Measurements from ENCODE around the gene POLR2D.

GRCh38 chr2:126996536-126997089 is 97.9 kb downstream of the TEX51 start:
- PRO-cap, result no peak
- RAMPAGE, long total RNA, 4 experiments, result no peak in any of the 4 experiments

DNA sequence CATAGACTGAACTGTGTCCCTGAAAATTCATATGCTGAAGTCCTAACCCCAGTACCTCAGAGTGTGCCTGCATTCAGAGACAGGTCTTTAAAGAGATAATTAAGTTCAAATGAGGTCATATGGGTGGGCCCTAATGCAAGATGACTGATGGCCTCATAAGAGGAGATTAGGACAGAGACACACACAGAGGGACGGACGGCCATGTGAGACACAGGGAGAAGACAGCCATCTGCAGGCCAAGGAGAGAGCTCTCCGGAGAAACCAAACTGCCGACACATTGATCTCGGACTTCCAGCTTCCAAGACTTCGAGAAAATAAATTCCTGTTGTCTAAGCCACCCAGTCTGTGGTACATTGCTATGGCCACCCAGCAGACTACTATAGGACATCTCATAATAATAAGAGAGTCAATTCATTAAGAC is 103.5 kb downstream of the BIN1 start:
- PRO-cap, result no peak
- RAMPAGE, long total RNA, 4 experiments, result no peak in any of the 4 experiments

DNA sequence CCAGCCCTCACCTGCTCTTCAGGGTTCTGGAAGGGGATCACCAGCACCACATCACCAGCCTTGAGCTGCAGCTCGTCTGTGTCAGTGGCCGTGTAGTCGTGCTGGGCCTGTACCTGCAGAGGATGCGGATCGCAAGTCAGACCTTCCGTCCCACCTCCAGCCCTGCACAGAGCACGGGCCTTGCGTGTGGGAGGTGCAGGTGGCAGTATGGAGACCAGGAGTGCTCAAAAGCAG is 56.6 kb downstream of the BIN1 start:
- PRO-cap, result no peak
- RAMPAGE, long total RNA, 4 experiments, result no peak in any of the 4 experiments

- PRO-cap, result no peak
- RAMPAGE, long total RNA, 4 experiments, result no peak in any of the 4 experiments
These were observed 47.8 kb downstream of the BIN1 start for GRCh38 chr2:127058877-127059829.

- PRO-cap, result no peak
- RAMPAGE, long total RNA, 4 experiments, result no peak in any of the 4 experiments
These were observed 6.2 kb downstream of the BIN1 start for GRCh38 chr2:127100467-127101358.

DNA sequence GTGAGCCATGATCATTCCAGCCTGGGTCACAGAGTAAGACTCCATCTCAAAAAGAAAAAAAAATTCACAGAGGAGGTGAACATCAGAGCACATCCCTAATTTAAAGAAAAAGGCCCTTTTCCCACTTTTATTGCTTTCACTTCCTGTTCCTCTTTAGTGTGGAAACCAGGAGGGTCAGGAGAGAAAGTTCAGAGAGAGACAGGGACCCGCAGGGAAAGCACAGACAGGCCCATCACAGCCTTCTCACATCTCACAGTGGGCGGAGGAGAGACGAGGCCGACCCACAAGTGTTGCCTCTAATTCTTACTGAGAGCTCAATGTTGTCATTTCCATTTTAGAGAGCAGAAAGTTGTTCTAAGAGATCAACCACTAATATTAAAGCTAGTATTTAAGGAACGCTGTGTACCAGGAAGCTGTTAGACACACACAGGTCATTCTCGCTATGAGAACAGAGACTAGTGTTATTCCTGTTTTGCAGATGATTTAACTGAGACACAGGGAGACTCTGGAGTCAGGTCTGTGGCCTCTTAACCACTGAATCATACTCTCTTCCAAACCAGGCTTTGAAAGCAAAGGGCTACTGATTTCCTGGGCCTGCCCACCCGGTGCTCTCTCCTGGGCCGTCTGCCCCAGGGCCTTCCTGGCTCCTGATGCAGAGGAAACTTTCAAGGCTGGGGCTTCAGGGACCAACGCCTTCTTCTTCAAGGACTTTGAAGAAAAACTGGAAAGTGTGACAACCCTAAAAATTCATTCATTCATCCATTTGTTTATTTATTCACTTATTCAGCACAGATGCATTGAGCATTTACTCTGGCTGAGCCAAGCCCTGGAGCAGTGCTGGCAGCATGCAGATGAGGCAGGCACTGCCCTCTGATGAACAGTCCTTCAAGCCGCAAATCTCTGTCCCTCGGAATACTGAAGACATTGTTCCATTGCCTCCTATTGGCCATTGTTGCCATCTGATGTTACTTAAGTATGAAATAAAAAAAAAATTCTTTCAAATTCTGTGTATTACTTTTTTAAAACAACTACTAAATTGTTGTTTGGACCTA is 37.1 kb upstream of the BIN1 start:
- PRO-cap, result no peak
- RAMPAGE, long total RNA, 4 experiments, result no peak in any of the 4 experiments

DNA sequence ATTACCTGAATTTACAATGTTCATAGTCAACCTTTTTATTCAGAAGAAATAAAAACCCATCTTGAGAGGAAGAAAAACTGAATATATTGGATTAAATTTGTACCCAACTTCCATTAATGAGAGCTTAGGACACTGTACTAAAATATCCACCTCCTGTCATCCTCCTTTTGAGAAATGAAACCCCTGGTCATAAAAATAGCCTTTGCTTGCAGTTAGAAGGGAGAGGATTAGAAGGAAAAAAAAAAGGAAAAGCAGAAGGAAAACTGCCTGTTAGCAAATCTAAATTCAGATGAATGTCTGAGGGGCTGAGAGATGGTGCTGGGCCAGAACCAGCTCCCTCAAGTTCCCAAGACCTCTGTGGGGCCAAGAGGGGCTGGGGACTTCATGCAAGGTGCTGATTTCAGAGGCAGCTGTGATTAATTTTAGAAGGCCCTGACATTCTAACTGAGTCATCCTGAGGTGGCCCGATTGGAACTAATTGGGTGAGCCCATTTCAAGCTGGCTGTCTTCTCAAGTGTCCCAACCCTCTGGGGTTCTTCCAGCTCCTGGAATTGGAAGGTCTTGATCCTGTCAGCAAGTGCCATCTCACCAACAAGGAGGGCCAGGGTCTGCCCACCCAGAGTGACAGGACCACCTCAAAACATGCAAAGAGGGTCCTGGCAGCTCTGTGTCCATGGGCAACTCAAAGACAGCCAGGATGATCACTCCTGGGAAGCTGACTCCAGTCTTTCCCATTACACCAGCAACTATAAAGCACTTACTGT is 38.5 kb upstream of the BIN1 start:
- PRO-cap, result no peak
- RAMPAGE, long total RNA, 4 experiments, result no peak in any of the 4 experiments

DNA sequence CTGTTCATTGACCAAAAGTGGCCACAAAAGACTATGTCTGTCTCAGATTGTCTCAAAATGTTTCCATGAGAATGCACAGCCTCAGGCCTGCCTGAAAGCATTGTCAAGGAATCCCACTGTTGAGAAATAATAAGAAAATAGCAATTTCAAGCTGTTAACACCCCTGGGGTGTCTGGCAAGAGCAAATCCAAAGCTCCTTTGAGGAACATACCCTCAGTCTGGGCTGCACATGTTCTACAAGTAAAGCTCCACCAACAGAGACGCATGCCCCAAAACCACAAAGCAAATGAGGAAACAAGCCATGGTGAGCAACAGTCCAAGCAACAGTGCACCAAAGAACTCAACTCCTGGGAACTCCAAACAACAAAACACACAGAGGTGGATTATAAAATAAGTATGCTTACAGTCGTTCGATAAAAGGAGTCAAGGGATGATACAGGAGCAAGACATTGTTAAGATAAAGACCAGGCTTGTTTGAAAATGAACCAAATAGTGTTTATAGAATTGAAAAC is 40.3 kb downstream of the CYP27C1 start:
- PRO-cap, result no peak
- RAMPAGE, long total RNA, 4 experiments, result no peak in any of the 4 experiments

GRCh38 chr2:127184927-127185477 is 35.1 kb downstream of the CYP27C1 start:
- PRO-cap, result no peak
- RAMPAGE, long total RNA, 4 experiments, result no peak in any of the 4 experiments

DNA sequence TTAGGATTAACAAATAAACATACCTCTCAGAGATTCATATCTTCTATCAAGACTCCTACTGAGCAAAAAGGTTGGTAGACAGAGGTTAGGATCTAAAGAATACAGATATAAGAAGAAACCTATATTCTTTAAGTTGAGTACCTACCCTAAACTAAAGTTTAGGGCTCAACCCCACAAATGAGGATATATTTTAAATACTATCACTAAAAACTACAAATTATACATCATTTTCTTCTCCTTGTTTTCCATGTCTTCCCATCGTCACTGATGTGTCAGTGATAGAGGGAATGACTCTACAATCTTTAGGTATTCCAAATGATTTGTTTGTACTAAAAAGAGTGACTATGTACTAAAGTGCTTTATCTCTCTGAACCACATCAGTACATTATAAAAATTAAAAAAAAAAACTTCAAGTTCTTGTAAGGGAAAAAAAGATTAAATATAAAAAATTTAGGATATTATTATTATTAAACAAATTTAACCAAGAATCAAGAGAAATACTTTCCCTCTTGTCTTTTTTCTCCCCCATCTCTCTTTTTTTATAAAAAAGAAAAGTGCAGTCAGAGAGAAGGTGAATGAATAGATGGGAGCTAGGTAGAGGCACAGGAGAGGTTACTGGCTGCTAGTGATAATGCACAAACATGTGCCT is 13.1 kb upstream of the ERCC3 start:
- PRO-cap, result no peak
- RAMPAGE, long total RNA, 4 experiments, result no peak in any of the 4 experiments

DNA sequence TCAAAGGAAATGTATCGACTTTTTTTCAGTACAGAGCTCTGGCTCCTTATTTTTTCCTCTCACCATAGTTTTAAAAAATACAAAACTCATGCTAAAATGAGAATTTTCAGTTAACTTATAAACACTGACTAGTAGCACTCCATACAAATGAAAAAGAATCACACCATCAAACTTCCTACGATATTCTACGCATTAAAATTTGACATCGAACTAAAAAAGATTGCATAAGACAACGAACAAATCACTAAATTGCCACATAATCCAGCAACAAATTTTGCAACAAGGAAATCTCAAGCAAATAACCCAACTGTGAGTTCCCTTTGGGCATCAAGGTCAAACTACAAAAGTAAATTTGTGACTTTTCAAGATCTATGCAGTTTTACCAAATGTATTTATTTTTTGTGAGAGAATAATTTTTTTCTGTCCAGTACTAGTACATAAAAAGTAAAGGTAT is 1.5 kb downstream of the MAP3K2 start:
- PRO-cap, result no peak
- RAMPAGE, long total RNA, 4 experiments, result no peak in any of the 4 experiments

- PRO-cap, result no peak
- RAMPAGE, long total RNA, 4 experiments, result no peak in any of the 4 experiments
These were observed 13.5 kb upstream of the MAP3K2 start for GRCh38 chr2:127400975-127401950.

DNA sequence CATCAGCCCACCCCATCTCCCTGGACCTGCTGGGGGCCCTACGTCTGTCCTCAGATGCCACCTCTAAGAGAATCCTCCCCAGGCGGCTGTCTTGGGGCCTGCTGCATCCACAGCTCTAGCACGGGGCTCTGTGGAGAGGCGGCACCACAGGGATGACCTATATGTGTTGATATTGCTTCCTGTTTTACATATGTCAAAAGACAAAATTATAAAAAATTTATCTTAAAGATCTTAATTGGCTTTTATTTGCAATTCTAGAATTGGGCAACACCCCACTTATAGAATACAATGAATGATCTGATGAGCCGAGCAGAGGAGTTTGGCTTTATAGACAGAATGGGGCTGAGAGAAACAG is 1.3 kb downstream of the MYO7B start:
- PRO-cap, result no peak
- RAMPAGE, long total RNA, 4 experiments, result no peak in any of the 4 experiments

GRCh38 chr2:127658624-127658907 is 12.6 kb downstream of the GPR17 start:
- PRO-cap, result bidirectional peak, plus-strand start at chr2:127658844, minus-strand start at chr2:127658752
- RAMPAGE, long total RNA, 4 experiments, result no peak in any of the 4 experiments

DNA sequence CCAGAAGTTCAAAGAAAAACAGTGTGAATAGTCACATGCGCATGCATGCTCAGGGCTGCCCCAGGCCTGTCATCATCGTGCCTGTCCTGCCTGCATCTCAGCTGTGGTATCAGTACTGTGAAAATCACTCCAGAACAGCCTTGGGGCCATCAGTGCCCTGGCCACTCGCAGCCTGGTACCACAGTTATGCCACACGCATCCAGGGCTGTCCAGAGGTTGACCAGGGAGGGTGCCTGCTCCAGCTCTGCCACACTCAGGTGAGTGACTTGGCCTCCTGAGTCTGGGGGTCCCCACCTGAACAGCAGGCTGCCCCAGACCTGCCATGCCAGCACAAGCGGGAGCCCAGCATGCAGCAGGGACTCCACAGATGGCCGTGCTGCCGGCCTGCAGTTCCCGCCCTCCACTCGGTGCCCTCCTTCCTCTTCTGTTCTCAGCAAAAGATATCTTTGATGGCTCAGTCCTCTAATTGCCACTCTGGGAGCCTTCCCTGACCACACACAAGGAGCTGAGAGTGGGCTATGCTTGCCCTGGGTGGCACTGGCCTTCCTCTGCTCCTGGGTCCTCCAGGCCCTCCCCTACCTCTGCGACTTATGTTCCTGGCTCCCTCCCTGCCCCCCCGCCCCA is 12.2 kb downstream of the LIMS2 start:
- PRO-cap, result no peak
- RAMPAGE, long total RNA, 4 experiments, result no peak in any of the 4 experiments

DNA sequence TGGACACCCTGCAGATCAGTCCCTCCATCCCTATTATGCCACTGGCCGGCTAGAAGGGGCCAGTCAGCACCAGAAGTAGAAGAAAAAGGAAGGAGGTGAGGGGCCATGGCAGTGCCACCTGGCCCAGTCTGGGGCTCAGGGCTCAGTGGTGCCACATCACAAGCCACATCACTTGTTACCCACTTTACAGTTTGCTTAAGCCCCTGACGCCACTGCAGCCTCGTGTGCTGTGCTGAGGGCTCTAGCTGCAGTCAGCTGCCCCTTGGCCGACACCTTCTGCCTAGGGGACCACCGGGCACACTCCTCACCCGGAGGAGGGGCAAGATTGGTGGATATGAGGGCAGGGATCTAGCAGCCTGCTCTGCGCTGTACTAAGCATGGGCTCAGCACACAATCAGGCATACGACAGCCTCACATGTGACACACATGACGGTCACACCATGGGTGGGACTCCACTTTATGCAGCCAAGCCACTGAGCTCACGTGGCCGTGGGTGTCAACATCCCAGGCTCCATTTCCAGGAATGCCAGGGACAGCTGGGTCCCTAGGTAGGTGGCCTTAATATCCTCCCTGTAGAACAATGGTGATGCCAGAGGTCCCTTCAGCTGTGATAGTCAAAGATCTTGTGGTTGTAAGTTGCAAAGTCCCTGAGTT is 3.5 kb downstream of the LIMS2 start:
- PRO-cap, result no peak
- RAMPAGE, long total RNA, 4 experiments, result no peak in any of the 4 experiments

DNA sequence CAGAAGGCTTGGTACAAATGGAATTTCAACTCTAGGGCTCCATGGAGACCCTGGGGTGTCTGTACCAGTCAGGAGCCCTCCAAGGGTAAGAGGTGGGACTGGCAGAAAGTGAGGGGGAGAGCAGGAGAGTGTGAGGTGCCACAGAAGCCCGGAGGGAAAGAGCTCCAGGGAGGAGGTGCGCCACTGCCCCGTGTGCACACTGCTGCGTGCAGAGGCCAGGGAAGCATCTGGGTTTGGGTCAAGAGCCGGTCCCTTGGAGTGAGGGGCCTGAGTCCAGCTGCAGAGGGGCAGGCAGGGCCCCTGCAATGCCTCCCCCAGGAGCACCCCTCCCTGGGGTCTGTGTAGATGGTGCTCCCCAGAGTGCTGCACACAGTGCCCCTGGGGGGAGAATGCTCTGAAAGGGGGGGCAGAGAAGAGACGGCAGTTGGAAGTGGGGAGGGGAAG is 3.6 kb upstream of the LIMS2 start:
- PRO-cap, result no peak
- RAMPAGE, long total RNA, 4 experiments, result no peak in any of the 4 experiments

- PRO-cap, result unidirectional peak, plus-strand start at chr2:127810406
- RAMPAGE, long total RNA, 4 experiments, result no peak in any of the 4 experiments
These were observed 915 bp downstream of the WDR33 start for GRCh38 chr2:127809989-127810522.

DNA sequence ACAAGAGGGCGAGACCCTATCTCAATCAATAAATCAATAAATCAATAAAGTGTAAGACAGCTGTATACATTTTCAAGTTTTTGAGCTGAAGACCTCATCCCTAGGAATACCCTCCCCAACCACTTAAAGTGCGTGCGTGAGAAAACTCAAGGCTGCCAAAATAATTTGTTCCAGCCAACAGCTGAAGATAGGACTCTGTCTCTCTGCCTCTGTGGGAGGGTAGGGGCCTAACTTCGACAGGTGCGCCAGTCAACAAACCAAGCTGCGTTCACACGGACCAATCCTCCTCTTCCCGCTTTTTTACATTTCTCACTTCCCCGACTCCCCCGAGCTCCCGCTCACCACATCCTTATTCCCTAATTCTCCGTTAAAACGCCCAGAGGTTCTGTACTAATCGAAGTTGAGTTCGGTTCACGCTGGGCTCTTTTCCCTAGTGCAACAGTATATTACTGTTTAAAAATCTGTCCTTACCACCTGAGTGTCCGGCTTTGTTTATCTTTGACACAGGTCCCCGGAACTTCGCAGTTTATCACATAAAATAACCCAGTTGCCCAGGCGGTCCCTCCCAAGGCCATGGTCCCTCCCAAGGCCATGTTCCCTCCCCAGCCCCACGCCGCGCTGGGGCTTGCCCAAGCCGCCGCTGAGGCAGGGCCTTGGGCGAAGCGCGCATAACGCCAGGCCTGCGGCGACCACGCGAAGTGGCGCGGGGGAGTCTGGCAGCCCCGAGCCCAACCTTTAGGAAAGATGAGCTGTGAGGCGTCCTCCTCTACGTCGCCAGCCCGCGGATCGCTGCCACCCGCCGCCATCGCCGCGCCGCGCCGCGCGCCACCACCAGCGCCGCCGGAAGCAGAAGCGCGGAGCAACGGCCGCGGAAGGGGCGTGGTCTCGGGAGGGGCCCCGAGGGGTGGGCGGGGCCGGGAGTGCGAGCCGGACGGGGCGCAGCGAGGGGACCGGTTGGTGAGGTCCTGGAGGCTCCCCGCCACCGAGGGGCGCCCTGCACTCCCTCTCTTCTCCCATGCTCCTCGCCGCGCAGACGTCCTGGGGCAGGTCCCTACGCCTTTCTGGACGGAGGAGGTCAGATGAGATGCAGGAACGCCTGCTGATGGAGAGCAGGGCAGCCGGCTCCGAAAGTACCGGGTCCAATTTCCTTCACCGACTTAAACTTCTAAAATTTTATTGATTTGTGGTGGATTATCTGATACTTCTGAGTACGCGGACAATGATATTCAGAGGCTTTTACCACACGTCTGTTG is at the start of gene POLR2D:
POLR2D (minus strand) TSS at position 861 of the 1,253 bp plus-strand sequence.
- PRO-cap, result bidirectional peak, plus-strand start at position 1,078 of the sequence, minus-strand start at position 846 of the sequence
- RAMPAGE, long total RNA, 4 experiments, result start-site peak on the minus strand in 1 of 4 experiments, centred at position 828 of the sequence, 92 reads per replicate

GRCh38 chr2:127859095-127859704 is 1.2 kb upstream of the POLR2D start:
- PRO-cap, result no peak
- RAMPAGE, long total RNA, 4 experiments, result no peak in any of the 4 experiments

All from gastroesophageal sphincter (tissue), 4 donors.